SP-49 (cell line): Measurements from ENCODE around the gene OGFOD2.

DNA sequence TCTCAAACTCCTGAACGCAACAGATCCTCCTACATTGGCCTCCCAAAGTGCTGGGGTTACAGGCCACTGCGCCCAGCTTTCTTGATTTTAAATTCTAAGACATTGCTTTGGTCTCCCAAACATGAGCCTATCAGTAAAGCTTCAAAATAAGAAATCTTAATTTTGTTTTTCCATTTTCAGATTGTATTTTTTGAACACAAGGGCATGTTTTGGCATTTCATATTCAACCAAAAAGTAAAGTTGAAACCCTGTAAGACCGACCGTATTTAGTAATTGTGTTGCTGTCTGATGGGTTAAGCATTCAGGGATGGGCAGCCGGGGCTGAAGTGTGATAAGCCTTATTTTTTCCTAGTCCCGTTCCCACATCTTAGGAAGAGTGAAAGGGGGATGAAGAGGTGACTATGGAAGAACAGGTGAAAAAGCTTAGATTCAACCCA is 815 bp upstream of the CCDC62 start:
- PRO-cap: no peak

- PRO-cap: no peak
Measured at GRCh38 chr12:122813252-122813796, 21.9 kb upstream of the HIP1R start.

GRCh38 chr12:122862729-122863944 is 27.9 kb downstream of the HIP1R start:
- PRO-cap: no peak

DNA sequence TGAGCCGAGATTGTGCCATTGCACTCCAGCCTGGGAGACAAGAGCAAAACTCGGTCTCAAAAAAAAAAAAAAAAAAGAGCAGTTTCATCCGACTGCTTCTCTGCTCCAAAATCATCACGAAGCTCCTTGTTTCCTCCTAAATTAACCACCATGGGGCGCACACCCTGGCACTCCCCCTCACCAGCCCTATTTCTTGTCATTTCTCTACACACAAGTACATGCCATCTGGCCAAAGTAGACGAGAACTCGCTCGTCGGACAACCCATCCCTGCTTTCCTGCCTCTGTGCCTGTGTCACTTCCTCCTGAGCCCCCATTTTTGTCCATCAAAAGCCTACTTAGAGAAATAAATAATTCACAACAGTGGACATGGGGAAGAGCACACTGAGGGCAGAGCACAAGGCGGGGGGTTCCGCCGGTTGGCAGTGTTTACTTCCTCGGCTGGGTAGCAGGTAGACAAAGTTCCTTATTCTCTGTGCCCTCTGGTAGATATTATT is 6.2 kb downstream of the VPS37B start:
- PRO-cap: no peak

DNA sequence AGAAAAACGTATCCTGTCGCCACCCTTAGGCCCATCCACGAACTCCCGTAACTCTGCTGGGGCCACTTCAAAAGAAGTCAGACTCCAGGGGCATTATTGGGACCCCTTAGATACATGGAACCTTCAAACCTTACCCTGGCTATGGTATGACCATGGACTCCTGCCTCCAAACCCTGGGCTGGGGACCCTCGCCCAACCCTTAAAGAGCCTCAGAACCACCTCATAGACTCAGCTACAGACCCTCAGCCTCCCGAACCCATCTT is 978 bp downstream of the VPS37B start:
- PRO-cap: no peak

DNA sequence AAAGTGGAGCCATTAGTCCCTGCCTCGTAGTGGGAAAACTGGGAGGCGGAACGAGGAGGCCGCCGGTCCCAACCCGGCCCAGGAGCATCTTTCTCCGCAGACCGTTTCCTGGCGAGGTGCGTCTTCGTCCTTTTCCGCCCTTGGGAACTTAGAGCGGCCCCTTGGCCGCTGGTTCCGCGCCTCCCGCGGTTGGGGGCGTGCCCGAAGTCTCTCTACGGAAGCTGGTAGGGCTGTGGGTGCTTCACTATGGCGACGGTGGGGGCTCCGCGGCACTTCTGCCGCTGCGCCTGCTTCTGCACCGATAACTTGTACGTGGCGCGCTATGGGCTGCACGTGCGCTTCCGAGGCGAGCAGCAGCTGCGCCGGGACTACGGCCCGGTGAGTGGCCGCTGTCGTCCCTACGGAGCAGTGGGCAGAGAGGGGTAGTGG is at the start of gene OGFOD2:
TSS of gene OGFOD2 (plus strand) at position 239 of the 429 bp plus-strand sequence.
- PRO-cap: bidirectional peak, plus-strand start at position 247 of the sequence, minus-strand start at position 148 of the sequence

GRCh38 chr12:122984180-122985215 is 4.0 kb downstream of the ARL6IP4 start:
- PRO-cap: no peak

- PRO-cap: no peak
Measured at GRCh38 chr12:123009591-123010062, 29.1 kb downstream of the ARL6IP4 start.

GRCh38 chr12:123071020-123071859 is 79.7 kb downstream of the PITPNM2 start:
- PRO-cap: no peak

- PRO-cap: no peak
Measured at GRCh38 chr12:123071860-123072252, 79.0 kb downstream of the PITPNM2 start.

GRCh38 chr12:123076465-123076778 is 74.5 kb downstream of the PITPNM2 start:
- PRO-cap: unidirectional peak, minus-strand start at chr12:123076725

DNA sequence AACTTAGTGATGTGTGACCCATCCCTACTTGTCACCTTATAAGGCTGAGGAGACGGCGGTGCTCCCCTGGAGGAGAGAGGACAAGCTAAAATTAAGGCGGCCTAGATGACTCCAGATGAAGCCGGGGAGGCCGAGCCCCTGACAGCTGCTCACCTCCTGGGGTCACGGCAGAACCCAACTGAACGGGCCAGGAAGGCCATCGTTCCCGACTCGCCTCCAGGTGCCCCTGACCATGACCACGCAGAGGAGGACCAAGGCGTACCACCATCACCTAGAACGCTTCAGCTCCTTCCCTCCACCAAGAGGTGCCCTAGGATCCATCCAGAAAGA is 911 bp upstream of the PITPNM2 start:
- PRO-cap: no peak

DNA sequence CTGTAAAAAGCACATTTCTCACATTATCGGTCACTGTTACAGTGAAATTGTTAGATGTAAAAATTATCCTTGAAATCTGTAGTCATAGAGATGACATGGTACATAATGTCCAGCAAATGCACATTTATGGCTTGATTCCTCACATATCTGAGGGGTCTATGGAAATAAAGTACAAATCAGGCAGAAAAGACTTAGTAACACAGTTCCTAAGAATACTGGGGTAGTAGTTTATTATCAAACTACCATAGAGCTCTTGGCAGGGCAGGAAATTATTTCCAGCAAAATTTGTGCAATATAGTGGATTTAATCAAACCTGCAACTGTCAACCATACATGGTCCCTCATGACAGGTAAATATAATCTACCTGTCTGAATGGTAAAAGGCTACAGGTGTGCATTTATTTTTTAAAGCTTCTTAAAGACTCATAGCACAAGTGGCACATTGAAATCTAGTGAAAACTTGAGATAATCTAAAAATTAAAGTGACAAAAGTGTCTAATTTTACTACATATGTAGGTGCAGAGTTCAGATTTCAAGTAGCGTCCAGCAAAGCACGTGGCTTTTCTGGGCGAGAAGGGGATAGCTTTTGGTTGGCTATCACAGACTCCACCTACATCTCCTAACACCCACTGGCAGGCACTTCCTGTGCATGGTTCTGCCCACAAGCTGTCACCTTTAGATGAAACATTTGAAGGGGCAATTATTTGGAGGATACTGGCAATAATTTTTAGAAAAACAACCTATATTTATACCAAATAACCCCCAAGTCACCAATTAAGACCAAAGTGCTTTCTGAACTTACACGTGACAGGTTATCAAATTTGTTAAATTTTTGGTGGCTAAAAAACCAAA is 1.8 kb upstream of the PITPNM2 start:
- PRO-cap: no peak

- PRO-cap: no peak
Measured at GRCh38 chr12:123278009-123278842, 6.6 kb upstream of the CDK2AP1 start.

- PRO-cap: no peak
Measured at GRCh38 chr12:123293540-123294278, 22.1 kb upstream of the CDK2AP1 start.

GRCh38 chr12:123390505-123390965 is 6.6 kb downstream of the KMT5A start:
- PRO-cap: no peak

DNA sequence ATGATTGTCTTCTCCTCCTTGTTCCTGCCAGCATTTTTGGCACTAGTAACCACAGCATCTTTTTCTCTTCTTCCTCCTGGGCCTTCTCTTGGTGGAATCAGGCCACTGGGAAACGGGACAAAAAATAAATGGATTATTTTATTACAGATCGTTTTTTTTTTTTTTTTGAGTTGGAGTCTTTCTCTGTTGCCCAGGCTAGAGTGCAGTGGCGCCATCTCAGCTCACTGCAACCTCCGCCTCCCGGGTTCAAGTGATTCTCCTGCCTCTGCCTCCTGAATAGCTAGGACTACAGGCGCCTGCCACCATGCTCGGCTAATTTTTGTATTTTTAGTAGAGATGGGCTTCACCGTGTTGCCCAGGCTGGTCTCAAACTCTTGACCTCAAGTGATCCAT is 13.4 kb downstream of the RILPL2 start:
- PRO-cap: no peak

- PRO-cap: no peak
Measured at GRCh38 chr12:123488382-123488891, 30.5 kb downstream of the SNRNP35 start.

GRCh38 chr12:123518991-123520210 is 14.1 kb downstream of the RILPL1 start:
- PRO-cap: no peak

- PRO-cap: no peak
Measured at GRCh38 chr12:123531823-123532742, 1.4 kb downstream of the RILPL1 start.